Neural crest cell (in vitro differentiated cells): ENCODE measurements around the genes LRP4, PACSIN3 and MYBPC3.

DNA sequence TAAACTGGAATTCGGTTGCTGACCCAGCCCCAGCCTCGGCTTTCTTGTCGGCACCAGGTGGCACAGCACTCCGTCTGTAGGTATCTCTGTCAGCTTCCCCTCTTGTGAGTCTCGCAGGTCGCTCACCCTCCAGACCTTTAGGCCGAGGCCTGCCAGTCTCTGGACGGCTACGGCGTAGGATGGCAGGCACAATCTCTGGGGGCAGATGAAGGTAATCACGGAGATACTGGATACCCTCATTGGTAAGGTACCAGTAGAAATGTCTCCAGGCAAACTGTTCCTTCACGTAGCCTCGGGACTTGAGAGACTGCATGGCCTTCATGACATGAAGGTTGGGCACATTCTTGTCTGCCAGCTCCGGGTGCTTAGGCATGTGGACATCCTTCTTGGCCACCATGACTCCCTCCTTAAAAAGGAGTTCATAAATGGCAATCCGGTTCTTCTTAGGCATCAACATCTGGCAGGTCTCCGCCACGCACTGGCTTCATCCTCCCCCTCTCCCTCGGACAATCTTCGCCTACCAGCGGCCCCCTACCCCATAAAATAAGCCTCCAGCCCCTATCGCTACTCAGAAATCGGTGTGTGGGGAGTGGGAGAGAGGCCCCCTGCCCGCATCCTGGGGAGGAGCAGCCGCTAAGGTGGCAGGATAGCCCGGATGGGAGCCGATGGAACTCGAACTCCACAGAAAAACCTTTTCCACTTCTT lies 37.3 kb upstream of the CHRM4 start:
- PRO-cap = no peak

GRCh38 chr11:46560730-46561169 lies 33.1 kb downstream of the AMBRA1 start:
- PRO-cap = no peak

DNA sequence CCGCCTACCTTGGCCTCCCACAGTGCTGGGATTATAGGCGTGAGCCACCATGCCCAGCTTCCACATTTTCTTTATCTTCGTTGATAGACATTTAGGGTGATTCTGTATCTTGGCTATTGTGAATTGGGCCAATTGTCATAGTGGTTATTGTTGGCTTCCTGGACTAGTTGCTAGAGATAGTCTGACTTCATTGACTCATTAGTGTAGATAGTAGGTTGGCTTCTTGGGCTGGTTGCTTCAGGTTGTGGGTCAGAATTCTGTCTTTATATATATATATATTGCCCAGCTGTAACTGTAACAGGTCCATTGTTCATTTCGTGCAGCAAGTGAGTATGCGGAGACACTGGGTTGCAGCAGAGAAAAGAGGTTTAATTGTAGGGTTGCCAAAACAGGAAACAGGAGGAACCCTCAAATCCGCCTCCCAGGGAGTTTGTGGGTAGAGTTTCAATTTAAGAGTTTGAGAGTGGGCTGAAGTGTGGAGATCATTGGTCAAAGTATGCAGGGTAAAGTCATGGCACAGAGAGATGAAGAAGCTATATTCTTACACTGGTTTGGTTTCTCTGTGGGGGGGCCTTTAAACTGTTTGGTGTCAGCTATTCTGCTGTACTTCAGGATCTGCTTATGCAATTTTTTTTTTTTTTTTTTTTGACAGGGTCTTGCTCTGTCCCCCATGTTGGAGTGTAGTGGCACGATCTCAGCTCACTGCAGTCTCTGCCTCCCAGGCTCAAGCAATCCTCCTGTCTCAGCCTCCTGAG lies 22.1 kb downstream of the ATG13 start:
- PRO-cap = no peak

DNA sequence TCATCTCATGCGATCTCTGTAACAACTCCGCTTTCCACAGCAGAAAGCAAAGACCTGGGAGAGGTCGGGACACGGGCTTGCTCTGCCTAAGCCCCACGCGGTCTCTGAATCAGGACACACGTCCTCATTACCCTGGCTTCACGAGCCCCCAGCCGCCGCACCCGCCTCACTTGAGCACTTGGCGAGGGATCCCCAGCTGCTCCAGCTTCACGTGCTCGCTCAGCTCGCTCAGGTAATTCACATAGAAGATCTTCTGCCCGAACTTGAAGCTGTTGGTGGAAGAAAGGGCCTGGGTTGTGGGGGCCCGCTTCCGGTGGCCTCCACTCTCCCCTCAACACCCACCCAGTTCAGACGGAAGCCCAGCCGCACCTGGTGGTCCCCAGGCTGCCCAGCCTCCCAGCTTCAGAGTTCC lies 19.6 kb downstream of the ARHGAP1 start:
- PRO-cap = no peak

- PRO-cap = no peak
Observed at GRCh38 chr11:46687512-46687839, 12.9 kb downstream of the ARHGAP1 start.

DNA sequence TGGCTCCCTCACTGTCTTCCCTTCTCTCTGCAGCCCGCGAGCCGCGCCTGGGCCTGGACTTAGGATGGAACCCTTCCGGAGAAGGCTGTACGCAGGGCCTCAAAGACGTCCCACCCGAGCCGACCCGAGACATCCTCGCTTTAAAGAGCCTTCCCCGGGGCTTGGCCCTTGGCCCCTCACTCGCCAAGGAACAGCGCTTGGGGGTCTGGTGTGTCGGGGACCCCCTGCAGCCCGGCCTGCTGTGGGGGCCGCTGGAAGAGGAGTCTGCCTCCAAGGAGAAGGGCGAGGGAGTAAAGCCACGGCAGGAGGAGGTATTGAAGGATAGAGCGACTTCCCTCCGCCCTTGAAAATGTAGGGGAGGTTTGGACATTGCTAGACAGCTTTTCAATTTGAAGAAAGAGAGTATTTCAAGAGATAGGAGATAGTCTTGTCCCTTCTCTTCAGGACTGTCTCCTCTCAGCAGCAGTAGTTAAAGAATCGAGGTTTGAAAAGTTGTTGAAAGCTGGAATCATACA lies 592 bp downstream of the ZNF408 start:
- PRO-cap = no peak

DNA sequence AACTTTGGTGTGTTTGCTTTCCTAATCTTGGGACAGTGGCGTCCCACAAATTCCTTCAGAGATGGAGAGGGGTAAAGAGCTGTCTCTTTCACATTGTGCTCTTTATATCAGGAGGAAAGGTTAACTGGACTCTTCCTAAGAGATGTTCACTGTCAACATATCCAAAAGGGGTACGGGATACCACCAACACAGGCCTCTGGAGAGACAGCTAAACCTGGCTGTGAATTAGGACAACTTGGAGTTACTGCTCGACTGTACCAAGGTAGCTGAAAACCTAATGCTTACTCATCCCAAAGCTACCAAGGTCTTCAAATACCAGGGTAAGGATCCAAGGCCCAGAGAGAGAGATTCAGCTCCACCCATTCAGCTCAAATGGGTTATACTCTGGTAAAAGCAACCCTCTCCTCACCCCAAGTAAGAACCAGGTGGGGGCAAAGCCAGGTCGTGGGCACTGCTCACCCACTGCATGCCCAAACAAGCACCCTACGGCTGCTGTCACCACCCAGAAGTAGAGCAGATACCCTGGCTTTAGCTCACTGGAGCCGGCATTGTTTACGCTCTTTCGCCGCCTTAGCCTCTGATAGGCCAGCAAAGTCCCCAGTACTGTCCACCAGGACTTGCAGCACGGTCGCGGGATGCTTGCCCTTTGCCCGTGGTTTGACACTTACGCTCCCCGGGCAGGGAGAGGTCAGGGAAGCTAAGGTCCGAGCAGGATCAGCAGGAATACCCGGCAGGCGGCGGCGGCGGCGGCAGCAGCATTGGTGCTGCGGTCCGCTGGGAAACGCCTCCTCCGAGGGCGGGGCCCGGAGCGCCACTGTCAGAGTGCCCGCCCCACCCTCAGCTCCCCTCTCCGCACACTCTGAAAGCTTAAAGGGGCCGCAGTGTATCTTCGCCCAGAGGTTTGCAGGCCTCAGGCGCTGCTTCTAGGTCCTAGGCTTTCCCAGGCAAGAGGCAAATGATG lies 19.7 kb downstream of the CKAP5 start:
- PRO-cap = no peak

- PRO-cap = no peak
Observed at GRCh38 chr11:46857042-46858120, 11.3 kb upstream of the CKAP5 start.

DNA sequence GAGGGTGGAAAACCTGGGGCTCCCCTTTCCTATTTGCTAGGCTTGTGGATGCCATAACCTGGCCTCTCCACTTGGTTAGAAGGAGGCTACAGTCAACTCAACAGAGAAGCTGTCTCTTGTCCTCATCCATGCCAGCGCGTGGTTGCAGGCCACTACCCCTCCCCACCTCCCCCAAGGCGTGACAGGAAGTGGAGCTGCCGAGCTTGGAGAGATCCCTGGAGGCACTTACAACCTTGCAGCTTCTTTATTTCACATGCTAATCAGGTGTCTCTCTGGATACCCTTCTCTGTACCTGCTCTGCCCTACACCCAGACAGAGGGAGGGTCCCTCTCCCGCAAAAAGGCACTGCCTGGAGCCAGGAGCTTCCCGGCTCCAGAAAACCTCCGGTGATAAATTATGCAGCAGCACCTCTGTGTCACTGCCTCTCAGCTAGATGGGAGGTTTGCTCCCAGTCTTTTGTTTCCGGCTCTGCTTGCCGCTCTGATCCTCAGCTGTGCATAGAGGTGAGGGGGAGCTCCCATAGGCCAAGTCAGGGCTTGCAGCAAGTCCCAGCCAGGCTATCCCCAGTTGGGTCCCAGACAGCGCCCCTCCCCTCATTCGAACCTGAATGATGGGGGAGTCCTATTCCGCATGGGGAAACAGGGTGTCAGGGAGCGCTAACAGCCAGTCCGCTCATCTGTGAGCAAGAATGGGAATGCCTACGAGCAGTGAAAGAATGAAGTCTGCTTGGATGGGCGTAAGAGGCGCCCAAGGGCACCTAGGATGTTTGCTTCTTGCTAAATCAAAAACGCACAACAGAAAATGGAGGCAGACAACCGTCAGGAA lies 5.7 kb downstream of the LRP4 start:
- PRO-cap = bidirectional peak, plus-strand start at position 483 of the sequence, minus-strand start at position 412 of the sequence

GRCh38 chr11:46918024-46919052 lies at the start of gene LRP4:
LRP4 (minus strand) TSS chr11:46918550.
- PRO-cap = bidirectional peak, plus-strand start at chr11:46918436, minus-strand start at chr11:46918332; bidirectional peak, plus-strand start at chr11:46918665, minus-strand start at chr11:46918532

GRCh38 chr11:46981343-46981935 lies 44.9 kb downstream of the CSTPP1 start:
- PRO-cap = no peak

GRCh38 chr11:47111324-47111996 lies 65.2 kb downstream of the ARFGAP2 start:
- PRO-cap = no peak

- PRO-cap = no peak
Observed at GRCh38 chr11:47155130-47155654, 21.5 kb downstream of the ARFGAP2 start.

DNA sequence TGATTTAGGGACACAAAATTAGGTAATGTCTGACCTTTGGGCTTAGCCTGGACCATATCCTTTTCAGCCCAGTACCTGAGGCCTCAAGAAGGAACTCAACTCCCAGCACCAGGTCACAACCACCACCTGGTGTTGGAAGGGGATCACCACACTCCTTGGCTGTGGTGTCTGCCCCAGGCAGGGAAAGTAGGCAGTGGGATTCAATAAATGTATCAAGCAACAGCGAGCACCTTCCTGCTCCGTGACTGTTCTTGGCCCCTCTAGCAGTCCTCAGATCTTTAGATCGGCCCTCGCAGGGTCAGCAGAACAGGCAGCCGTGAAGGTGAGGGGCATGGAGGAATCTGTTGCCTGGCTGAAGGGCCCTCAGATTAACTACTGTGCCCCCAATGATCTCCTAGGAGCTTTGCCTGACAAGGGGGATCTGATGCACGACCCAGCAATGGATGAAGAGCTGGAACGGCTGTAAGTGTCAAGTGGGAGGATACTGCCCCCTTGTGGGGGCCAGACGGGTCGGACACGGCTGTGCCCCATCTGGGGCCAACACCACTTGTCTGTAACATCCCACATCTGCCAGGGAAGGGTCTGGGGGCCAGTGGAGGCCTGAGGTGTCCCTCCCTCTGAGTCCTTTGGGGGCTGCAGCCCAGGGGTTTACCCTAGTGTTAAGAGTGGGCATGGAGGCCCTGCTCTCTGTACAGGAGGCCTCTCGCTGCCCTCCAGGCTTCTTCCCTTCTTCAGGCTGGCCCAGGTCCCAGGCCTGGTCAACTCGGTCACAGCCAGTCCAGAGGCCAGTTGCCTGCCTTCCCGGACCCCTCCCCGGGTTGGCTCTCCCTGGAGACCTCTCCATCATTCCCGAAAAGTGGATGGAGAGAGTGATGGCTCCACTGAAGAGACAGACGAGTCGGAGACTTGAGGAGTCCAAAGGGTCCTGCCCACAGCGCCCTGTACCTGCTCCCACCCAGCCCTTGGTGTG lies 15.7 kb downstream of the ARFGAP2 start:
- PRO-cap = no peak

- PRO-cap = no peak
Observed at GRCh38 chr11:47172466-47173260, 4.0 kb downstream of the ARFGAP2 start.

GRCh38 chr11:47186299-47186490 lies at the start of gene PACSIN3:
PACSIN3 (minus strand) TSS chr11:47186434.
- PRO-cap = bidirectional peak, plus-strand start at chr11:47186533, minus-strand start at chr11:47186407

DNA sequence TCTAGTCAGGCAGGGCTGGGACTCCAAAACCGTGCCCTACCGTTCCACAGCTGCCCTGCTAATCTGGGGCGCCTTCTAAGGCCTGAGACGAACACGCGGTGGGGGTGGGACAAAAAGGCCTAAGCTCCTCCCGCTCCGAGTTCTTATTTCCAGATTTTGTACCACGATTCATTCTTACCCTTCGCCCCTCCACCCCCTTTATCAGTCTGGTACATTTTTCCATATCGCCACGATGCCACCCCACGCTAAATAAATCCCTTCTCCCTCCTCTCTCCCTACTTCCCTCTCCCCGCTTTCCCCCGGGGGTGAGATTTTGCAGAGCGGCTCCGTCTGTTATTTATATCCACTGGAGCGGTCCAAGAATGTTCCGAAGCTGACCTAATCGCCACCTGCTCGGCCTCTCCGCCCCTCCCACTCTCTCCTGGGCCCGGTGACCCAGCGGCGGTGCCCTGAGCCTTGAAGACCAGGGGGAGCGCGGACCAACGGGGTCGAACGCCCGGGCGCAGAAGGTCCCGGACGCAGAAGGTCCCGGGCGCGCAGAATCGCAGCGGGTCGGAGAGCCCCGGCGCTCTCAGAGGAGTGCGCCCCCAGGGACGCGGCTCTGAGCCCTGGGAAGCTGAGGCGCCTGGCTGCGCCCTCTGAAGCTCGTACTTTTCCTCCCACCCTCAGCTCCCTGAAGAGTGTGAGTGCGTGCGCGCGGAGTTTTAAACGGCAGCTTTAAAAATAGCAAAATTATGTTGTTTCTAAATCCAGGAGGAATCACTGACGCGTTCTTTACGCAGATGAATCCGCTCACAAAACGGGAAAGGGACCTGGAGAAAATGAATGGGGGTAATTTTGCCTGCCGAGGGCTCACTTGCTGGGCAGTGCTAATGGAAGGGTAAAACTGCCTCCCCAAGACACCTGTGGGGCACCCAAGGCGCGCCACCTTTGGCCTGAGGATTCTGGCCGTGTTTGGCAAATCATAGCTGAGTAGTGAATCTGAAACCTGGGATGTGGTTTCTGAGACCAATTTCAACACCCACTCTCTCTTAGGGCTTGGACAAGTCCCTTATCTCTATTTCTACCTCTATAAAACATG lies 1.0 kb upstream of the PACSIN3 start:
- PRO-cap = bidirectional peak, plus-strand start at position 201 of the sequence, minus-strand start at position 65 of the sequence

GRCh38 chr11:47289698-47290198 lies 32.0 kb downstream of the NR1H3 start:
- PRO-cap = no peak

- PRO-cap = no peak
Observed at GRCh38 chr11:47352430-47353452, at the start of gene MYBPC3. MYBPC3 (minus strand) TSS chr11:47352702.

GRCh38 chr11:47388850-47389554 lies 10.7 kb upstream of the SPI1 start:
- PRO-cap = no peak